Keratinocyte (primary cell): ENCODE measurements around the genes MCRIP1, ARHGDIA and DCXR.

DNA sequence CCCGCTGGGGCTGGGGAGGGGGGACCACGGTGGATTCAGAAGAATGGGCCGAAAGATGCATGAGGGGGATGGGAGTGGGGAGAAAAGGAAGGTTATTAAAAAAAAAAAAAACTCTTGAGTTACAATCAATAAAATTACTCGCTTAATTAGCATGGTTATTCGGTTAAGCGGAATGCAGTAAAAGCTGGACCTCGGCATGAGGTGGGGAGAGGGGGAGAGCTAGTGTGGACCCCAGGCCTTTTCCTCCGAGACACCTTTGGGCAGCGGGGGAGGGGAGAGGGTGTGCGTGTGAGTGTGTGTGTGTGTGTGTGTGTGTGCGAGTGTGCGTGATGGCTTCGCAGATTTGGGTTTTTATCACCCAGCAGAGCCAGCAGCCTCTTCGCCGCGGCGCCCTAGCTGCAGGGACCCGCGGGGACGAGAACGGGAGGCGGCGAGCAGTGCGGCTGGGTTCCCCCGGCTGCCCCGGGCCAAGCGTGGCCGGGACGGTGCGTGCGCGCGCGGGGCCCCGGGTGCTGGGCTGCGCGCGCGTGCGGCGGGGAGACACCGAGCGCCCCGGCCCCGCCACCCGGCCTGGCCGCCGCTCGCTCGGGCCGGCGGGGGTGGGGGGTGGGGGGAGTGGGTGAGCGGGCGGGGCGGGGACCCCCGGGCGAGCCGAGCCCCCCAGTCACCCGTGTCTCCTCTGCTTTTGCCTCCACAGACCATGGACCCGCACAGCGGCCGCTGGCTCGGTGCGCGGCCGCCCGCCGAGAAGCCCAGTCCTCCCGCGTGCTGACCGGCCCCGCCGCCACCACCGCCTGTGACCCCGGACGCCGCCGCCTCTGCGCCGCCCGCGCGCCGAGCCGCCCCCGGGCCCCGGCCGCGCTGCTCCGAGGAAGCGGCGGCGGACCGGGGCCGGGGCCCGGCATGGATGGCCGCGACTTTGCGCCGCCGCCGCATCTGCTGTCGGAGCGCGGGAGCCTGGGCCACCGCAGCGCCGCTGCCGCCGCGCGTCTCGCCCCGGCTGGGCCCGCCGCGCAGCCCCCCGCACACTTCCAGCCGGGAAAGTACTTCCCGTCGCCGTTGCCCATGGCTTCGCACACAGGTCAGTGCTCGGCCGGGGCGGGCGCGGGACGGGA lies 3.9 kb downstream of the BAHCC1 start:
CAGE:
- cytosol, long polyA minus RNA, result no peak
- cytosol, long polyA plus RNA, result no peak
- long polyA plus RNA, result no peak
- nucleus, long polyA minus RNA, result no peak
- nucleus, long polyA plus RNA, result no peak

CAGE:
- cytosol, long polyA minus RNA, result no peak
- cytosol, long polyA plus RNA, result no peak
- long polyA plus RNA, result no peak
- nucleus, long polyA minus RNA, result no peak
- nucleus, long polyA plus RNA, result no peak
Observed at GRCh38 chr17:81417295-81418269, 22.3 kb downstream of the BAHCC1 start.

DNA sequence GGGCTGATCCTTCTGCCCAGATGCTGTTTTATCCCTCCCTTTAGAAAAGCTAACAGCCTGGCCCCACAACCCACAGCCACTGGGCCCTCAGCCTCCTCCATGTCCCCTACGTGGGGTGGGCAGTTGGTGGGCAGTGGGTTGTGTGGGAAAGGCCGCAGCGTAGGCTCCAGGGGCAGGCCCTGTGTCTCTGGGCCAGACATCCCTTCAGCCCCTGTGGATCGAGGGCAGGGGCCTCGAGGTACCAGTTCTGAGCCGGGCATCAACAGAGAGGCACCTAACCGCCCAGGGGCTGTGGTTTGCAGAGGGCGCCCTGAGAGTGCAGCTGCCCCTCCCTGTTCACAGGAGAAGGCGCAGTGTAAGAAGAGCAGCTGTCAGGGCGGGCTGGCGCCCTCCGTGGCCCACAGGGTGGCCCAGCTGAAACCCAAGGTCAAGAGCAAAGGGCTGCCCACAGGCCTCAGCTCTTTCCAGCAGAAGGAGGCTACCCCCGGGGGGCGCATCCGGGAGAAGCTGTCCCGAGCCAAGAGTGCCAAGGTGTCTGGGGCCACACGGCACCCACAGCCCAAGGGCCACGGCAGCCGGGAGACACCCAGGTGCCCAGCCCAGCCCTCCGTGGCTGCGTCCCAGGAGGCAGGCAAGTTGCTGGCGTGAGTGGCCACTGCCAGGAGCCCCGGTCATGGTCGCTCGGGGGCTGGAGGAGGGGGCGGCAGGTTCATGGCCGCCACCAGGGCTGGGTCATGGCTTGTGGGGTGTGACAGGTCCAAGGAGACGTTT lies 56.5 kb downstream of the ACTG1 start:
CAGE:
- cytosol, long polyA minus RNA, result no peak
- cytosol, long polyA plus RNA, result no peak
- long polyA plus RNA, result no peak
- nucleus, long polyA minus RNA, result no peak
- nucleus, long polyA plus RNA, result no peak

GRCh38 chr17:81461602-81462247 lies 50.9 kb downstream of the ACTG1 start:
CAGE:
- cytosol, long polyA minus RNA, result no peak
- cytosol, long polyA plus RNA, result no peak
- long polyA plus RNA, result no peak
- nucleus, long polyA minus RNA, result no peak
- nucleus, long polyA plus RNA, result no peak

CAGE:
- cytosol, long polyA minus RNA, result no peak
- cytosol, long polyA plus RNA, result no peak
- long polyA plus RNA, result no peak
- nucleus, long polyA minus RNA, result no peak
- nucleus, long polyA plus RNA, result no peak
Observed at GRCh38 chr17:81489467-81490101, 23.0 kb downstream of the ACTG1 start.

GRCh38 chr17:81494844-81495549 lies 17.6 kb downstream of the ACTG1 start:
CAGE:
- cytosol, long polyA minus RNA, result no peak
- cytosol, long polyA plus RNA, result no peak
- long polyA plus RNA, result no peak
- nucleus, long polyA minus RNA, result no peak
- nucleus, long polyA plus RNA, result no peak

DNA sequence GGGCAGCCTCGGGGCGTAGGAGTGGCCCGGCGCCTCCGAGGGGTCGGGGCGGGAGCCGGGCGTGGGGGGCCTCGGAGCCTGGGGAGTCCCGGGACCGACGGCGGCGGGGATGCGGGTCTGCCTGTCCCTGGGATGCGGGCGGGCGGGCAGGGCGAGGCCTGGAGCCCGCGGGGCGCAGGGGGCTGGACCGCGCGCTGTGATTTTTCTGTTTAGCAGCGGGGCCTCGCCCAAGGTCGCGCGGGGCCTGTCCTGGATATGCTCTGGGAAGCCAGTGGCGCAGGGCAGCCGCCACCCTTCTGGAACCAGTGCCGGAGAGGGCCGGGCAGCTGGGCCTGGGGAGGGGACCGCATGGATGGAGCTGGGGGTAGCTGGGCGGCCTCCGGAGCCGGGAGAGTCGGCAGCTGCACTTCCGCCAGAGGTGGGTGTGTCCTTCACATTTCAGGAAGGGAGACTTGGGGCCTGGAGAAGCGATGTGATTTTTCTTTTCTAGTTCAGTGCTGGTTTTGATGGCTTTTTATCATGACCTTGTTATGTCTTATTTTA lies 2.5 kb upstream of the ACTG1 start:
CAGE:
- cytosol, long polyA minus RNA, result no peak
- cytosol, long polyA plus RNA, result no peak
- long polyA plus RNA, result no peak
- nucleus, long polyA minus RNA, result no peak
- nucleus, long polyA plus RNA, result no peak

CAGE:
- cytosol, long polyA minus RNA, result no peak
- cytosol, long polyA plus RNA, result no peak
- long polyA plus RNA, result no peak
- nucleus, long polyA minus RNA, result no peak
- nucleus, long polyA plus RNA, result no peak
Observed at GRCh38 chr17:81580307-81580847, 28.2 kb upstream of the FAAP100 start.

DNA sequence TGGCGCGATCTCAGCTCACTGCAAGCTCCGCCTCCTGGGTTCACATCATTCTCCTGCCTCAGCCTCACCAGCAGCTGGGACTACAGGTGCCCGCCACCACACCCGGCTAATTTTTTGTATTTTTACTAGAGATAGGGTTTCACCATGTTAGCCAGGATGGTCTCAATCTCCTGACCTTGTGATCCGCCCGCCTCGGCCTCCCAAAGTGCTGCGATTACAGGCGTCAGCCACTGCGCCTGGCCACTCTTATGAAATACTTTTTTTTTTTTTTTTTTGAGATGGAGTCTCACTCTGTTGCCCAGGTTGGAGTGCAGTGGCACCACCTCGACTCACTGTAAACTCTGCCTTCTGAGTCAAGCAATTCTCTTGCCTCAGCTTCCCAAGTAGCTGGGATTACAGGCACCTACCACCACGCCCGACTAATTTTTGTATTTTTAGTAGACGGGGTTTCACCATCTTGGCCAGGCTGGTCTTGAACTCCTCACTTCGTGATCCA lies 7.9 kb downstream of the NPLOC4 start:
CAGE:
- cytosol, long polyA minus RNA, result no peak
- cytosol, long polyA plus RNA, result no peak
- long polyA plus RNA, result no peak
- nucleus, long polyA minus RNA, result no peak
- nucleus, long polyA plus RNA, result no peak

DNA sequence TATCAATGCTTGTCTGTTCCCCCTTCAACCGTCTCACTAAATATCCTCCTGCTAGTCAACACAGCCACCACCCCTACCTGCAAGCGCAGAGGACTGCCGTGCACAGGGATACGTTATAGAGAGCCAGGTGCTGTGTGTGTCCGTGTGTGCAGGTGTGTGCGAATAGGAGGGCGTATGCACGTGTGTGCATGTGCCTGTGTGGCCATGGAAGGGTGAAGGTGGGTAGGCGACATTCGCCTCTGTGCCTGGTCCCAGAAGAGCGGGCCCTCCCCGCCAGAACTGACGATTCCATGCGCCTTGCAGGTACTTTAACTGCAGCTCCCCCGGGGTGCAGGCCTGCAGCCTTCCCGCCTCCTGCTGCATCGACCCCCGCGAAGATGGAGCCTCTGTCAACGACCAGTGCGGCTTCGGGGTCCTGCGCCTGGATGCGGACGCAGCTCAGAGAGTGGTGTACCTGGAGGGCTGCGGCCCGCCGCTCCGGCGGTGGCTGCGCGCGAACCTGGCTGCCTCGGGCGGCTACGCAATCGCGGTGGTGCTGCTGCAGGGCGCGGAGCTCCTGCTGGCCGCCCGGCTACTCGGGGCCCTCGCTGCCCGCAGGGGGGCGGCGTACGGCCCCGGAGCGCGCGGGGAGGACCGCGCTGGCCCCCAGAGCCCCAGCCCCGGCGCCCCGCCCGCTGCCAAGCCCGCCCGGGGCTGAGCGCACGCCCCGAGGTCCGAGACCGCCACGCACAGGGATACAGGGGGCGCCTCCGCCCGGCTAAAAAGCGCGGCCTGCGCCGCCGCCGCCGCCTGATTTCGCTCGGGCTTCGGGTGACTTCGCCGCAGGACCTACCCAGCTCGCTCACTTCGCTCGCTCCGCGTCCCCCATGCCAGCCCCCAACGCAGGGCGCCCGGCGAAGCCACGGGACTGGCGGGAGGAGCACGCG lies 8.5 kb downstream of the PDE6G start:
CAGE:
- cytosol, long polyA minus RNA, result no peak
- cytosol, long polyA plus RNA, result no peak
- long polyA plus RNA, result no peak
- nucleus, long polyA minus RNA, result no peak
- nucleus, long polyA plus RNA, result no peak

DNA sequence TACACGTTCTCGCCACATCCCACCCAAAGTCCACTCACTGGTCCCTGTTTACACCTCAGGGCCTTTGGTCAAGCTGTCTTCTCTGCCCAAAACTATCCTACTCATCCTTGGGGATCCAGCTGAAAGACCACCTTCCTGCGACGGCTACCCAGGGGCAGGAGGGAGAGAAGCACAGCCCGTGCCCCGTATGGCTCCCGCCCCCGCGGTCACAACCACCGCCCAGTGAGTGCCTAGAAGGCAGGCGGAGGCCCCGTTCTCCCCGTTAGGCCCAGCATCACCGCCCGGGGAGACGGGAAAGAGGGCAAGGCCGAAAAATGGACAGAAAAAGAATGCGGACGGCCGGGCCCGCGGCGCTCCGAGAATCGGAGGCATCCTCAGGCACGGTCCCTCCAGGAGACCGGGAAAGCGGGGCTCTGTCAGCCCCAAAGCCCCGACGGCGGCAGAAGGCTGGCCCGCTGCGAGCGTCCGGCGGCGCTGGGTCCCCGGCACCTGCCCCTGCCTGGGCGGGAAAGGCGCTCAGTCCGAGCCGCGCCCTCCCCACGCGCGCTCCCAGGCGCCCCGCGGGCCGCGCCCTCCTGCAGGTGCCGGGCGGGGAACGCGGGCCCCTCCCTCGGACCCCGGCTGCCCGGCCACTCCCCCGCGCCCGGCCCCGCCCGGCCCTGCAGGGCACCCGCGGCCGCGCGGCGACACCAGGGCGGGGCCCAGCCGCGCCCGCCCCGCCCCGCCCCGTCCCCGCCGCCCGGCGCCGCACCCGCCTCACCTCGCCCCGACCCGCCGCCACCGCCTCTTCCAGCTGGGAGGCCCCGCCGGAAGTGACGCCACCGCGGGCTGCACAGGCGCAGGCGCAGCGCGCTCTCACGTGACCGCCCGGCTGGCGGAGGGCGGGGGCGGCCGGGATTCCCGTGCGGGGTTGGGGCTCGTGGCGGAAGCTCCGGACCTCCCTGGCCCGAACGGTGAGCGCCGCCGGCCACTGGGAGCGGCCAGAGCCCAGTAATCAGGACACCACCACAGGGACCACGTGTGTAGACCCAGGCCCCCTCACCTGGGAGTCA lies at the start of gene MCRIP1:
MCRIP1 (minus strand) TSS at position 814 of the 1,052 bp plus-strand sequence.
CAGE:
- cytosol, long polyA minus RNA, result no peak
- cytosol, long polyA plus RNA, result no peak
- long polyA plus RNA, result start-site peak on the minus strand centred at position 790 of the sequence, 22 bp wide, 57 and 52 reads in 2 replicates
- nucleus, long polyA minus RNA, result no peak
- nucleus, long polyA plus RNA, result no peak

DNA sequence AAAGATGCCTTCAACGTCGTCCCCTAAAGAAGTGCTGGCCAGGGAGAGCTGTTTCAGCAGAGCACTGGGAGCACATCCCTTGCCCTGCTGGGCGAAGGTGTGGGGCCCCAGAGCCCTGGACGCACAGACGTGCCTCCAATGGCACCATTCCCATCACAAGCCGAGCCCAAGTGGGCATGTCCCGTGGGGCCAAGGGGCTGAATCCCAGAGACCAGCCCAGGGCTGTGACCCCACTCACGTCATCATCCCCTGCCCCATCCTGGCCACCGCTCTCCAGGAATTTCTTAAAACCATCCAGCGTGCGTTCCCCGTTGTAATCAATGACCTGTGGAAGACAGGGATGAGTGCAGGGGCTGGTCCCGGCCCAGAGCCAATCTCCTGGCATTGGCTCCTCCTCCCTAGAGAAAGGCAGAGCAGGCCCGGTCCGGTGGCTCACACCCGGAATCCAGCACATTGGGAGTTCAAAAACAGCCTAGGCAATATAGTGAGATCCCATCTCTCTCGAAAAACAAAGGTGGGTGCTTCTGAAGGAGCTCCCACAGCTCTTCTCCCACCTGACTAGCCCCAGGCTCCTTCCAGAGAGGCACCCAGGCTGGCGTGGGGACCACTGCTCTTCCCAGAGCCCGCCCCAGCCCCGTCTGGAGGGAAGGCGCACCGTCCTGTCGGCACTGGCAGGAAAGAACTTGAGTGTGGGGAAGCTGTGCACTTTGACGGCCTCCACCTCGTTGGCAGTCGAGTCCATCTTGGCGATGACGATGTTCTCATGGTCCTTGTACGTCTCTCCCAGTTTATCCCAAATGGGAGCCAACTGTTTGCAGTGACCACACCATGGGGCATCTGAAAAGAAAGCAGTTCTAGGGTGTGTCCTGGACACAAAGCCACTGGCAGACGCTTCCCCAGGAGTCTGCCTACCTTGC lies 10.3 kb upstream of the PPP1R27 start:
CAGE:
- cytosol, long polyA minus RNA, result start-site peak on the plus strand centred at position 690 of the sequence, 33 bp wide, 10 reads; start-site peak on the minus strand centred at position 769 of the sequence, 8 bp wide, 20 reads; start-site peak on the plus strand centred at position 800 of the sequence, 68 bp wide, 10 reads
- cytosol, long polyA plus RNA, result no peak
- long polyA plus RNA, result no peak
- nucleus, long polyA minus RNA, result start-site peak on the minus strand centred at position 769 of the sequence, 9 bp wide, 43 reads
- nucleus, long polyA plus RNA, result no peak

CAGE:
- cytosol, long polyA minus RNA, result start-site peak on the minus strand at chr17:81871307-81871354, 987 reads
- cytosol, long polyA plus RNA, result start-site peak on the minus strand at chr17:81871307-81871363, 2,480 and 311 reads in 2 replicates
- long polyA plus RNA, result start-site peak on the minus strand at chr17:81871307-81871367, 2,751 and 1,113 reads in 2 replicates
- nucleus, long polyA minus RNA, result start-site peak on the minus strand at chr17:81871330-81871348, 2,382 reads
- nucleus, long polyA plus RNA, result start-site peak on the minus strand at chr17:81871098-81871358, 1,477 and 1,026 reads in 2 replicates
Observed at GRCh38 chr17:81871185-81871860, at the start of gene ARHGDIA. Gene ARHGDIA, minus strand, starts transcription at chr17:81871337.

DNA sequence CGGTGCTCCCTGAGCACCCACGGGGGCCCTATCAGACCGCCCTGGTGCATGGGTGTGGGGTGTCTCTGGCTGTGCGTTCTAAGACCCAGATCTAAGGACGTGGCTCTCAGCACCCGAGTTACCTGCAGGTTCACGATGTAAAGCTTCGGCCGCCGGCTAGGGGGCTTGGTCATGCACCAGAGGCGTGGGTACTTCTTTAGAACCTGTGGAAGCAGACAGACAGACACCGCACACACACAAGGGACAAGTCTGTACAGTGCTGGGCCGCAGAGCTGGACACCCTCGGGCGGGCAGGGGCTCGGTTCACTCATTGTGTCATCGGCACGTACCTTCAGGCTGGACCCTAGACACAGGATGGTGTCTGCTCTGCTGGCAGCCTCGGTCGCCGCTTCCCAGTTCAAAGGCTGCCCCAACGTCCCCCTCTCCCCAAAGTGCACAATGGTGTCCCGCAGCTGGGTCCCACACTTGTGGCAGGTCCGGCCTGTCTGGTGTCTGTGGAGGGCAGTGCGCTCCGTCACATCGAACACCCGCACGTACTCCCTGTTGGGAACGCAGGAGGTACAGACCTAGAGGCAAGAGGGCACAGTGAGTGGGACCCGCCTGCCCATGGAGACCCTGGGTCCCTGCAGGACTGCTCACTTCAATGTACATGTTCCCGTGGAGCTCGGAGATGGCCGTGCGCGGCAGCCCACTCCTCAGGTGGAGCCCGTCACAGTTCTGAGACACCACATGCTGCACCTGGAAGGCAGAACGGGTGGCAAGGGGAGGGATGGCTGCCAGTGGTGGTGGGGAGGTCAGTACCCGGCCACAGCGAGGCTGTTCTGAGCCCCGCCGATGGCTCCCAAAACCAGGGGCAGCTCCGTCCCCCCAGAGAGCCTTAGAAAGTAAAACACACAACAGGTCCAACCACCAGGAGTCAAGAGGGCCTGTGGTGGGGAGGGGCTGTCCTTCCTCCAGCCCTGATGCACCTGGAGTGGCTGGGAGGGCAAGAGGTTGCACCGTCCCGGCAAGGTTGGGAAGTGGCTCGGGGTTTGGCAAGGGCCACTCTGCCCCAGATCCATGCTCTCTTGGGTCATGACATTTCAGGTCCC lies 3.1 kb upstream of the PCYT2 start:
CAGE:
- cytosol, long polyA minus RNA, result no peak
- cytosol, long polyA plus RNA, result no peak
- long polyA plus RNA, result no peak
- nucleus, long polyA minus RNA, result no peak
- nucleus, long polyA plus RNA, result no peak

DNA sequence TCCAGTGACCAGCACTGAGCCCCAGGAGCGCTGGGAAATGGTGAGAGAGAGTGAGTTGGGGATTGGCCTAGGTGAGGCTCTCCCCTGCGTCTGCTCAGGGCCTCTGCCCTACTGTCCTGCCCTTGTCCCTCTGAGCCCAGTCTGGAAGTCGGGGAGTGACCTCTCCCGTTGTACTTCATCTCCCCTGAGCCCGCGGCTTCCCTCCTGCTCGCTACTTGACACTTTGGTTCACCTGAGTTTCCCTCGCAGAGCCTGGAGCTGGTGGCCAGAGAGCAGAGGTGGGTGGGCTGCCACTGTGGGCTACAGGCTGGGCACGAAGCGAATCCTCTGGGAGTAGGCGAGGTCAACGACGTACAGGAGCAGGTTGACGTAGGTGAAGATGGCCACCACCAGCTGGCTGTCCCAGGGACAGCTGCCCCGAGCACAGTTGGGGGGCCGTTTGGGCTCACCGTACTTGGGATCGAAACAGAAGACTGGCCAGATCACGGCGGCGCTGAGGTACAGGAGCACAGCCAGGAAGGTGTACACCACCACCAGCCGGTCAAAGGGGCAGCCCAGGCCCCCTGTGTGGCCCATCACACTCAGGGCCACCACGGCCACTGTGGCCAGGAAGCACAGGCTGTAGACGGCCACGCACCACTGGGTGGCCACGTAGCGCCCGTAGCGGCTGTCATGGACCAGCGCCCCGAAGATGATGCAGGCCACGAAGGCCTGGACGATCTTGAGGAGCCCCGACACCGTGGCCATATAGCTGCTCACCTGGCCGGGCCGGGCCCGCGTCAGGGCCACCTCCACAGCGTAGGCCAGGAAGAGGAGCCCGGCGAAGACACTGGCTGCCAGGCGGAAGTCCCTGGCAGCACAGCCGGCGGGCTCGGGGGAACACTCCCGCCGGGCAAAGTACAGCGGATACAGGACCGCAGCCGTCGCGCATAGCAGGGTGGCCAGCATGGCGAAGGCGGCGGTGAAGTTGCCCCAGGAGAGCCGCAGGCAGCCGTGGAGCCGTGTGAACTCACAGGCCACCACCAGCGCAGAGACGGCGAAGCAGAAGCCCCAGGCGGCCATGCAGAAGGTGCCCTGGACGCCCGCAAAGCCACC lies 3.8 kb upstream of the PYCR1 start:
CAGE:
- cytosol, long polyA minus RNA, result no peak
- cytosol, long polyA plus RNA, result no peak
- long polyA plus RNA, result no peak
- nucleus, long polyA minus RNA, result no peak
- nucleus, long polyA plus RNA, result no peak

DNA sequence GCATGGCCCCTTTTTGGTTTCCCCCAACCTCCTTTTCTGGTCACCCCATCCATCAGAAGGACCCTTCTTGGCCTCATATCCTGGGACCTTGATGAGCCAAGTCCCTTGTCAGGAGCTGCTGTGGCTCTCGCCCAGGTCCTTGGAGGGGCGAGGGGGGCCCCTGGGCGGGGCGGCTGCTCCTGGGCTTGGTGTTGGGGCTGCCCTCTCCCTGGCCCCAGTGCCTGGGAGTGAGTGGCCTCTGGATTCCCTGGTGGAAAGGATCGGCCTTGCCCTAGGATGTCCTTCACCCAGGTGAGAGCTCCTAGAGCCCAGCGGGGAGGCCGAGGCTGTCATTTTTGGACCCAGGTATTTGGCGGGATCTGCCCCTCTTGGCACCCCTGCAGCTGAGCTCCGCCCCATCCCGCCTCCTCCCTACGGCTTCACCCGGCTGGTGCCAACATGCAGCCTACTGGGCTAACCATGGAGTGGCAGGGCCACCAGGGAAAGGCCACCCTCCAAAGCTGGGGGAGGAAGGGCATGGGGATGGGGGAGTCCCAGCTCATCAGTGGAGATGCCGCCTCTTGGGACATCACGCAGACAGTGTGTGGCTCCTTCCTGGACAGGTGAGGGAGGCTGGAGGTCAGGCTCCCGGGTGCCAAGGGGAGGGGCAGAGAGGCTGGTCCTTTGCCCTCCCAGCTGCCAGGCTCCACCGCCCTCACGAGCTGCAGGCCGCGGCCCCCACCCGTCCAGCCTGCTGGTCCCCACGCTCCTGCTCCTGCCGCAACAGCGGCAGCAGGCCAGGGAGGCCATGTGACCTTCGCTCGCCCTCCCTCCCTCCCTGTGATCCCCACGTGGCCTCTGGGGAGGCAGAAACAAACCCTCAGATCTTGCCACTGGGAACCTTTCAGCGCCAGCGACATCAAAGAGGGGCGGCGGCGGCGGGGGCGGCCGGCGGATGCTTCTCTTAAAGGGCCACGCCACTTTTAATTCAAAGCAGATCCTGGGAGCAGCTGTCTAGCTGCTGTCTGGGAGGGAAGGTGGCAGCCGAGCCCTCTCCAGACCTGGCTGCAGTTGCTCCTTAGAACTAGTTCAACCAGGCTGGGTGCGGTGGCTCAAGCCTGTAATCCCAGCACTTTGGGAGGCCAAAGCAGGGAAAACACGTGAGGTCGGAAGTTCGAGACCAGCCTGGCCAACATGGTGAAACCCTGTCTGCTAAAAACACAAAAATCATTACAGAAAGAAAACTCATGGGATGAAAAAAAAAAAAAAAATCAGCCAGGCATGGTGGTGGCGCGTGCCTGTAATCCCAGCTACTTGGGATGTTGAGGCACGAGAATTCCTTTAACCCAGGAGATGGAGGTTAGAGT lies 6.7 kb upstream of the NOTUM start:
CAGE:
- cytosol, long polyA minus RNA, result no peak
- cytosol, long polyA plus RNA, result no peak
- long polyA plus RNA, result no peak
- nucleus, long polyA minus RNA, result no peak
- nucleus, long polyA plus RNA, result no peak

CAGE:
- cytosol, long polyA minus RNA, result no peak
- cytosol, long polyA plus RNA, result no peak
- long polyA plus RNA, result no peak
- nucleus, long polyA minus RNA, result no peak
- nucleus, long polyA plus RNA, result no peak
Observed at GRCh38 chr17:81991484-81992739, 14.5 kb downstream of the ASPSCR1 start.

DNA sequence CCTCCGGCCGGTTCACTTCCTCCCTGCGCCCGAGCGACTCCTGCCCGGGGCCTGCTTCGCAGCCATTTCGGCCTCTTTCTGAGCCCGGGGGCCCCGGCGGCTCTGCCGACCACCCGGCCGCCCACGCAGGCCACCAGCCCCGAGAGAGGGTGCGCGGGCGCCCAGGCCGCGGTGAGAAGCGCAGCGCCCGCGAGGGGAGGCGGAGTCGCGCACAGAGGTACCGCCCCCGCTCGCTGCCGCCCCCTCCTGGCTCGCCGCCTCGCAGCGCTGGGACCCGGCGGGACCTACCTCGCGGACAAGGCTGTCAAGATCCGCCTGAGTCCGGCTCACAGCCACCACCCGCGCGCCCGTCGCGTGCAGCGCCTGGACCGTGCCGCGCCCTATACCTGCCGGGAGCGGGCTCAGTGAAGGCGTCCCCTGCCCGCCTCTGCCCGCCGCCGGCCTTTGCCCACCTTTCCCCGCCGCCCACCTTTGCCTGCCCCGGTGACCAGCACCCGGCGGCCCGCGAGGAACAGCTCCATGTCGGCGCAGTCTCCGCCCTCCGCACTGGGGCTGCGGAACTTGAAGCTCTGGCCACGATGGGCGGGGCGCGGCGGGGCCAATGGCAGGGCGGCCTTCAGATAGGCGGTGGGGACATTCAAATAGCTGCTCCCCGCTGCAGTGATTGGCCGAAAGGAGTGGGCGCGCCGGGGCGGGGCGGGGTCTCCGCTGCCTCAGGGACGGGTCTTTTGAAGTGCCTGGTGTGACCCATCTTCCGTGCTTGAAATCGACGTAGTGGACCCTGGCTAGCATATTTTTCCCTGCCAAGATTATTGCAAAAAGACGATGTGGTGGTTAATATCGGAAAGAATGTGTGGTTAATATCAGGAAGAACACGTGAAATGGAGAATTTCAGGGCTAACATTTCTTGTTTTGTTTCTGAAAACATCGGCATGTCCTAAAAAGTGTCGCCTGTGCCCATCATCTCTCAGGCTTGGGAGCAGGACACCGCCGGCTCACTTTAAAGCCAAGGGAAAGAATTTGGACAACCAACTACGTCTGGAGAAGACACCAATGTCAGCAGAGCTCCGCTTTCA lies at the start of gene DCXR:
DCXR (minus strand) TSS at position 536 of the 1,076 bp plus-strand sequence.
CAGE:
- cytosol, long polyA minus RNA, result start-site peak on the minus strand centred at position 536 of the sequence, 7 bp wide, 70 reads
- cytosol, long polyA plus RNA, result no peak
- long polyA plus RNA, result start-site peak on the minus strand centred at position 530 of the sequence, 13 bp wide, 2,017 and 1,051 reads in 2 replicates
- nucleus, long polyA minus RNA, result start-site peak on the minus strand centred at position 534 of the sequence, 6 bp wide, 64 reads
- nucleus, long polyA plus RNA, result no peak

DNA sequence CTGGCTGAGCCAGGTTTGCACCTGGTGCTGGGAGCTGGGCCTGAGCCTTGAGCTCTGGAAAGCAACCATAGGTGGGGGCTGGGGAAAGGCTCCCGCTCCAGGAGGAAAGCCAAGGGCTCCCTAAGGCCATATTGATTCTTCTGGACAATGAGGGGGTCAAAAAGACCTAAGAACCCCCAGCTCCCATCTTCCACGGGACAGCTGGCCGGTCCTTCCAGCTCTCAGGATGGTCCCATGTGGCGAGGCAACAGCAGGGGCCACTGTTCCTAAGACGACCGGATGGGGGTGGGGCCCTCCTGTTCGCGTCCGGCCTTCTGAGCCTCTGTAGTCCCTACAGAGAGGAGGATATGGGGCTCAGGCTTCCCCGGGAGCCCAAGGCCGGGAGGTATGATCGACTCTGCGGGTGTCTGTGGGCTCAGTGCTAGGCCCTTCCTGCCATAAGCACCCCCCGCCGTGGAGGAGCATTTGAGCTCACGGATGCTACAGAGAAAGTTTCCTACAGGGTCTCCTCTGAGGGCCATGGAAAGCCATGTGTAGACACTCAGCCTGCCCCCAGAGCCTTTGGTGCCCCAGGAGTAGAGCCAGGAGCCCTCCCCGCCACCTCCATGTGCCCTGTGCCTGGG lies 6.0 kb upstream of the DCXR start:
CAGE:
- cytosol, long polyA minus RNA, result no peak
- cytosol, long polyA plus RNA, result no peak
- long polyA plus RNA, result no peak
- nucleus, long polyA minus RNA, result no peak
- nucleus, long polyA plus RNA, result no peak

DNA sequence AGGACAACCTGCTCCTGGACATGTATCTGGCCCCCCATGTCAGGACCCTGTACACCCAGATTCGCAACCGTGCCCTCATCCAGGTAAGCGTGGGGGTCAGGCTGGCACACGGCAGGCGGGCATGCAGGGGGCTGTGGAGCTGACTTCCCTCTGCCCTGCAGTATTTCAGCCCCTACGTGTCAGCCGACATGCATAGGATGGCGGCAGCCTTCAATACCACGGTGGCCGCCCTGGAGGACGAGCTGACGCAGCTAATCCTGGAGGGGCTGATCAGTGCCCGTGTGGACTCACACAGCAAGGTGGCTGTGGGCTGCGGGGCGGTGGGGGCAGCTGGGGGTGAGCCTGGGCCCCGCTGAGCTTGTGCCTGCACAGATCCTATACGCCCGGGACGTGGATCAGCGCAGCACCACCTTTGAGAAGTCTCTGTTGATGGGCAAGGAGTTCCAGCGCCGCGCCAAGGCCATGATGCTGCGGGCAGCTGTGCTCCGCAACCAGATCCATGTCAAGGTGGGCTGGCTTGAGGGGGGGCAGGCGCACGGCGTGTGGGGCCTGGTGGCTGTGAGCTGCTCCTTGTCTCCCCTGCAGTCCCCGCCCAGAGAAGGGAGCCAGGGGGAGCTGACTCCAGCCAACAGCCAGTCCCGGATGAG lies 4.9 kb downstream of the GPS1 start:
CAGE:
- cytosol, long polyA minus RNA, result no peak
- cytosol, long polyA plus RNA, result no peak
- long polyA plus RNA, result no peak
- nucleus, long polyA minus RNA, result no peak
- nucleus, long polyA plus RNA, result no peak